ENCODE measurements around the genes SEC22C, KLHL40 and ANO10.

- PRO-cap, 7 experiments: no peak in any of the 7 experiments
- RAMPAGE, long total RNA, 2 experiments: no peak in any of the 2 experiments
These were observed 8.8 kb downstream of the VIPR1 start for GRCh38 chr3:42511232-42511633.

DNA sequence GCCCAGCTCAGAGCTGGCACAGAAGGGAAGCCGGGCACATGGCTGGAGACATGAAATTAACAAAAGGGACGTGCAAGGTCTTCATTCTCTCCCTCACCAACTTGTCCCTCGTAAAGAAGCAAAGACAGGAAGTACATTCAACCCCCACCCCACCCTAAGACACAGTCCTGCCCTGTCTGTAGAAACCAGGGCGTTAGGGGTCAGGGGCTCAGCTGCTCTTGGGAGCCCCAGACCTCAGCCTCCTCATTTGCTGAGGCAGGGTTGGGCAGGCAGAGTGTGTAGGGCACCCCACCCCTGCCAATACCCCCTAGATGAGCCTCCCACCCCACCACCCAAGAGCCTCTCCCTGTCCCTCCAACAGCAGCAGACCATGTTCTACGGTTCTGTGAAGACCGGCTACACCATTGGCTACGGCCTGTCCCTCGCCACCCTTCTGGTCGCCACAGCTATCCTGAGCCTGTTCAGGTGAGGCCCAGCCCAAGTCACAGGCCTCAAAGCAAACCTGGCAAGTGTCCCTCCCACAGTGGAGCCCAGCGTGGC, 24.7 kb downstream of the VIPR1 start:
- PRO-cap, 7 experiments: no peak in any of the 7 experiments
- RAMPAGE, long total RNA, 2 experiments: no peak in any of the 2 experiments

GRCh38 chr3:42536253-42537195, 34.1 kb downstream of the VIPR1 start:
- PRO-cap, 7 experiments: peak in 3 of 7 experiments; most common plus-strand start chr3:42536451 (in 3)
- RAMPAGE, long total RNA, 2 experiments: no peak in any of the 2 experiments

DNA sequence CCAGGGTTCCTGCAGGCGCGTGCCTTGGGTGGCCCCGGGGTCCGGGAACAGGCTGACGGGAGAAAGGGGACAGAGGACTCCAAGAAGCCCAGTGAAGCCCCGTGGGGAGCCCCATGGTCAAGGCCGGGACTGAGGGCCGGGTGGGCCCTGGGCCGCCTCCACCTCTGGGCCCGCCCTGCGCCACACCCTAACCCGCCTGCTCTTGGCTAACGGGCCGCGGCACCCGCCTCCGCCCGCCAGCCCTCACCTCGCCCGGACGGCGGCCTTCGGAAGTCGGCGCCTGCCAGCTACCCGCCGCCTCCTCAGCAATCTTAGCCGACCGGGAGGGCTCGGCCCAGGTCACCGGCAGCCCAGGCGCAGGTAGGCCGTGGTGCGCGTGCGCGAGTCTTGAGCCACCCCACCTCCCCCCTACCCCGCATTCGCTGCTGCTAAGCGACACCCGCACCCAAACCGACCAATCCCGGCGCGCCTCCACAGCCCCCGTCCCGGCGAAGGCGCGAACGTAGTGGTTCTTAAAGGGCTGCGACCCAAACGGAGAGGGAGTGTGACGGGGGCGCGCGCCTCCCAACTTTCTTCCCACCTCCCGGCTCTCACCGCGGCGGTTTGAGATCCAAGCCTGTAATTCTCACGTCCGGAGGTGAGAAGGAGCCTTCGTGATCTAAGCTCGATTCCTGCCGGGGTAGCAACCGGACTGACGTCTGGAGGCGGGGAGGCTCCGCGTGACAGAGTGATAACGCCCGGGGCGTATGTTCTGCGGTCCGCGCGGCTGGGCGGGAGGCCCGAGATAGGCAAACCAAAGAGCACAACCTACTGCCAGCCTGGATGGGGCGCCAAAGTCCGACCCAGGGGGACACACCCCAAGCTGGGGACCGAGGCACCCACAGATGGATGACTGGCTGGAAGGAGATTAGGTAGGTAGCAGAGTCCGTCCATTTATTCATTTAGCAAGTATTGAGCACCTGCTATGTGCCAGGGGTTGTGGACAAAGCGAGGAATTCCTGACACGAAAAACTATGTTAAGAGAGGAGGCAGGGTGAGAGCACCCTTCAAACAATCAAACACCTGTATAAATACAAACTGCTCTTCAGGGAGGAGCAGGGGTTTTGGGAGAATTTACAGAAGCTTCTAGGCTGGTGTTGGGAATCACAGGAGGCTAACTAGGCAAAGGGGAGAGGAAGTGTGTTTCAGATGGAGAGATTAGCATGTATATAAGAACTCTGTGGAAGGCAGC, at the start of gene SEC22C:
SEC22C (minus strand) TSS at position 369 of the 1,231 bp plus-strand sequence.
- PRO-cap, 7 experiments: peak in 7 of 7 experiments; most common plus-strand start position 530 of the sequence (in 7); most common minus-strand start position 389 of the sequence (in 4)
- RAMPAGE, long total RNA, 2 experiments: start-site peak on the plus strand in 2 of 2 experiments, centred at positions 500 to 508 of the sequence, 9 to 30 reads per replicate; start-site peak on the minus strand in 2 of 2 experiments, centred at position 342 of the sequence, 210 to 345 reads per replicate

DNA sequence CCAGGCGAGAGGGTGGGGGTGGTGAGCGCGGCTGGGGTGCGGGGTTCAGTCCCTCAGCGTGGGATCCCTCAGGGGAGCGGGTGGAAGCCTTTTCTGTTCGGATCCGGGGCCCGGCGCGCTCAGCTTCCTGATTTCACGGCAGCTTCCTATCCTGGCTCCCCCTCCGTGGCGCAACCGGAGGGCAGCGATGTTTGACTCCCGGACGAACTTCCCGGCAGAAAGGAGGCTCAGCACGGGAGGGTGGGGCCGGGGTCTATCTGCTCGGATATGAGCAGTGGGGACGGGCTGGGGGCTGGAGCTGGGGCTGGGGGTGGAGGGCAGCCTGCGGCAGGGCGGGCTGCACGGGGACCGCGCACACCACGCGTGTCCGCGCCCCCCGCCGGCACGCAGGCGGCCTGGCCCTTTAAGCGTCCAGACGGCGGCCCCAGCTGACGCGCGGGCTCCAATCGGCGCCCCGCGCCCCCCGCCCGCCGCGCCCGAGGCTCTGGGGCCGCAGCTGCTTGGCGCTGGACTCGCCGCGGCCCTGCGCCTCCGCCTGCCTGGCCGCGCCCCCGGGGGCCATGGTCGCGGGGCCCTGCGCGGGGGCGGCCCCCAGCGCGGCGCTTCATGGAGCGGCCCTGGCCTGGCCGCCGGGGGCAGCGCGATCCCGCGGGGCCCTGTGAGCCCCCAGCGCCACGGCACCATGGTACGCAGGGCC, 662 bp downstream of the ZBTB47 start:
- PRO-cap, 7 experiments: peak in 7 of 7 experiments; most common plus-strand start position 473 of the sequence (in 7); most common minus-strand start position 405 of the sequence (in 7)
- RAMPAGE, long total RNA, 2 experiments: no peak in any of the 2 experiments

GRCh38 chr3:42659317-42659980, 6.0 kb downstream of the ZBTB47 start:
- PRO-cap, 7 experiments: no peak in any of the 7 experiments
- RAMPAGE, long total RNA, 2 experiments: no peak in any of the 2 experiments

DNA sequence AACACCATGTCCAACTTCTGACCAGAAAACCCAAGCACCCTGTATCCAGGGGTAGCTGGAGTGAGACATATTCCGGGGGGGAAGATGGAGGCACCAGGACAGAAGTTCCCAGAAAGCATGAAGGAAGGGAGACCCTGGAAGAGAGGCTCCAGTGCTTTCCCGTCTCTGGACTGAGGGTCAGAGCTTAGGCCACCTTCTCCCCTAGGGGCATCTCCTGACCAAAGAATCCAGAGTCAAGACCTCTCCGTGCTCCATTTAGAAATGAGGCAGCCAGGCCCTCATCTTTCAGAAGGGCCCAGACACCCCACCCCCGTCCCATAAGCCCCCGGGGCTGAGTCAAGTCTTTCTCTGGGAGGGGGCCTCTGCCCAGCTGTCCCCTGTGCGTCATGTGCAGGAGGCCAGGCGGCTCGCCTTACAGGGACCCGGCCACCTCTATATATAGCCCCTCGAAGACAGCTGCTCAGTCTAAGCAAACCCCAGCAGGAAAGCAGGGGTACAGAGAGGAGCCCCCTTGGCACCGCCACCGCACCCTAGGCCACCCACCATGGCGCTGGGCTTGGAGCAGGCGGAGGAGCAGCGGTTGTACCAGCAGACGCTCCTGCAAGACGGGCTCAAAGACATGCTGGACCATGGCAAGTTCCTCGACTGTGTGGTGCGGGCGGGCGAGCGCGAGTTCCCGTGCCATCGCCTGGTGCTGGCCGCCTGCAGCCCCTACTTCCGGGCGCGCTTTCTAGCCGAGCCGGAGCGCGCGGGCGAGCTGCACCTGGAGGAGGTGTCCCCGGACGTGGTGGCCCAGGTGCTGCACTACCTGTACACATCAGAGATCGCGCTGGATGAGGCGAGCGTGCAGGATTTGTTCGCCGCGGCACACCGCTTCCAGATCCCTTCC, at the start of gene KLHL40:
KLHL40 (plus strand) TSS at position 463 of the 889 bp plus-strand sequence.
- PRO-cap, 7 experiments: no peak in any of the 7 experiments
- RAMPAGE, long total RNA, 2 experiments: no peak in any of the 2 experiments

DNA sequence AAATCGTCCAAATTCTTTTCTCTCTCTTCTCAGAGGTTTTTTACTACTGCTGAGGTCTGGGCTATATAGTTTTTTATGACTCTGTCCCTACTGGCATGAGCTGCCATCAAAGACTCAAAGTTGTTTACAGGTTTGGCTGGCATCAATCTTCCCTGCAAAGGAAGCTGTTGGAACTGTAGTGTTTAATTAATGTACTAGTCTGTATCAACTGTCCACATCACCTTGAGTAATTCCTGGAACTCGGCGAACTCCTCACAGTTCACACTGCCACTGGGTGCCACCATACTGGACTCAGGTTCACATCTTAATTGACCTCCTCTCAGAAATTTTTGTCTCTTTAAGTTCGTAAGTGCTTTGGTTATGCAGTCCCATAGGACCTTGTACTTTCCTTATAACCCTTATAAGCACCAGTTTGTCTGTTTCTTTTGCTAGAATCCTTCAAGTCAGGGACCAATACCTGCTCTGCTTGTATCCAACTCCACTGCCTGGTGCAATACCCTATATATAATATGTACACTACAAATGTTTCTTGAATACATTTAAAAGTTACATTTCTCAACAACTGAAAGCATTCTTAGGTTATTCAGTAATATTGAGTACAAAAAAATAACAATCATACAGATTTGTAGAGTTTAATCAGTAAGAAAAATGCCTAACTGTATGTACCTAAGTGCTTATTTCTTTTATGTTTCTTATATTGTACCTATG, 3.1 kb downstream of the HIGD1A start:
- PRO-cap, 7 experiments: no peak in any of the 7 experiments
- RAMPAGE, long total RNA, 2 experiments: no peak in any of the 2 experiments

DNA sequence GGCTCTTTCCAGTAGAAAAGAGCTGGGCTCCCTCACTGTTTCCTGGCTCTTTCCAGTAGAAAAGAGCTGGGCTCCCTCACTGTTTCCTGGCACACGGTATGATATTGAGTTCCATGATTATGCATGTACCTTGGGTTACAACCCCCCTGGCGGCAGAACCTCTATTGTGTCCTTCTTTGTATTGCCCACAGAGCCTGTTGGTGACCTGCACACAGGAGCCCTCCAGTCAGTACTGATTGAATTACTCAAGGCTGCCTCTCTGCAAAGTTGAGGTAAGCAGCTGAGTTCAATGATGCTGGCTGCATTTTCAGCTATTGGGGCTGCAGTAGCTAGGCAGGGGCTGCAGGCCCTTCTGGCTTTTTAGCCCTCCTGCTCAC, 10.2 kb downstream of the ACKR2 start:
- PRO-cap, 7 experiments: no peak in any of the 7 experiments
- RAMPAGE, long total RNA, 2 experiments: no peak in any of the 2 experiments

DNA sequence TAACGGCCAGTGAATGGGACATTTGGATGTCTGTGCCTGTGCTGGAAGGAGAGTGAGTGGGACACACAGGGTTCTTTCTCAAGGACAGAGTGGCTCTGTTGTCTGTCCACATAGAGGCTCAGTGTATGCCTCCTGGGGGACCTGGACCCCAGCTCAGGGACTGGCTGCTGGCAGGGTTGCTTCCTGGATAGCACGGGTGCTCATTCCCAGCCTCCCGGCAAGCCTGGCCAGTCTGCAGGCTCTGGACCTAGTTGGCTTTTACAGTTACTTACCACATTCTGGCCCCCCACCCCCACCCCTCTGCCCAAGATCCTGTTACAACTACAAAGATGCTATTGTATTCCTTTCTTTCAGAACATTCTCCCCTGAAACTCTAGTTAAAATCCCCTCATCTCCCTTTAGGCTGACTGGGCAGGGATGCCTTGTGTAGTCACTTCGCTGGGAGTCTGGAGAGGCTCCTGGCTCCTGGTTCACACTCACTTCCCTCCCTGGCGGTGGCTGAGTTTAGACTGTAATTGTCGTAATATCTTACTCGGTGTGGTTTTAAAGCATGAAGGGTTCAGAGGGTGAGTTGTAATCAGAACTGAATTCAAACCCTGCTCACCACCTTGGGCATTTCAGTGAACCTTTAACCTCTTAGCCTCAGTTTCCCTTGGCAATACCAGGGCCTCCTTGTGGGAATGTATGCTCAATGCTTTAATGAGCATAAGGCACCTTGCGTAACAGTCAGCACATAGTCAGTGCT, 12.8 kb downstream of the GASK1A start:
- PRO-cap, 7 experiments: no peak in any of the 7 experiments
- RAMPAGE, long total RNA, 2 experiments: no peak in any of the 2 experiments

DNA sequence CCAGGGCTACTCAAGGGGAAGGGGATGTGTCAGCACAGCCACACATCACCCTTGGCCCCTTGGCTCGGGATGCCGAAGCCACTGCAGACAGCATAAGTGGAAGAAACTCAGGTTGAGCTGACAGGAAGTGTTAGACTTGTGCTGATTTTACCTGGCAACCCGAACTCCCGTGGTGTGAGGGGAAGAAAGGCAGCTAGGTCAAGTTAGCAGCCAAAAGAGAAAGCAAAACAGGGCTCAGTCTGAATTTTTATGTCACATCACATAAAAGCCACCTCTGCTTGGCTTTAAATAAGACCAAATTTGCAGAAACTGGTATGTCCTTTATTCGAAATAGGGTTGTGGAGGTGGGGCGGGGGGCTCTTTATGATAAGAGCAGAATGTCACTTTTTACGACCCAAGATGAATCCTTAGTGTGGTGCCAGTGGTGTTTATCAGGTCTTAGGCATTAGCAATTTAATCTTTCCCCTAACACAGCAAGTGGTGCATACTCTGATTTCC, 57.0 kb upstream of the POMGNT2 start:
- PRO-cap, 7 experiments: no peak in any of the 7 experiments
- RAMPAGE, long total RNA, 2 experiments: no peak in any of the 2 experiments

GRCh38 chr3:43286703-43287523, 573 bp downstream of the SNRK start:
- PRO-cap, 7 experiments: peak in 3 of 7 experiments; most common plus-strand start chr3:43287199 (in 1); most common minus-strand start chr3:43287168 (in 2)
- RAMPAGE, long total RNA, 2 experiments: no peak in any of the 2 experiments

GRCh38 chr3:43287877-43288393, 1.6 kb downstream of the SNRK start:
- PRO-cap, 7 experiments: no peak in any of the 7 experiments
- RAMPAGE, long total RNA, 2 experiments: no peak in any of the 2 experiments

DNA sequence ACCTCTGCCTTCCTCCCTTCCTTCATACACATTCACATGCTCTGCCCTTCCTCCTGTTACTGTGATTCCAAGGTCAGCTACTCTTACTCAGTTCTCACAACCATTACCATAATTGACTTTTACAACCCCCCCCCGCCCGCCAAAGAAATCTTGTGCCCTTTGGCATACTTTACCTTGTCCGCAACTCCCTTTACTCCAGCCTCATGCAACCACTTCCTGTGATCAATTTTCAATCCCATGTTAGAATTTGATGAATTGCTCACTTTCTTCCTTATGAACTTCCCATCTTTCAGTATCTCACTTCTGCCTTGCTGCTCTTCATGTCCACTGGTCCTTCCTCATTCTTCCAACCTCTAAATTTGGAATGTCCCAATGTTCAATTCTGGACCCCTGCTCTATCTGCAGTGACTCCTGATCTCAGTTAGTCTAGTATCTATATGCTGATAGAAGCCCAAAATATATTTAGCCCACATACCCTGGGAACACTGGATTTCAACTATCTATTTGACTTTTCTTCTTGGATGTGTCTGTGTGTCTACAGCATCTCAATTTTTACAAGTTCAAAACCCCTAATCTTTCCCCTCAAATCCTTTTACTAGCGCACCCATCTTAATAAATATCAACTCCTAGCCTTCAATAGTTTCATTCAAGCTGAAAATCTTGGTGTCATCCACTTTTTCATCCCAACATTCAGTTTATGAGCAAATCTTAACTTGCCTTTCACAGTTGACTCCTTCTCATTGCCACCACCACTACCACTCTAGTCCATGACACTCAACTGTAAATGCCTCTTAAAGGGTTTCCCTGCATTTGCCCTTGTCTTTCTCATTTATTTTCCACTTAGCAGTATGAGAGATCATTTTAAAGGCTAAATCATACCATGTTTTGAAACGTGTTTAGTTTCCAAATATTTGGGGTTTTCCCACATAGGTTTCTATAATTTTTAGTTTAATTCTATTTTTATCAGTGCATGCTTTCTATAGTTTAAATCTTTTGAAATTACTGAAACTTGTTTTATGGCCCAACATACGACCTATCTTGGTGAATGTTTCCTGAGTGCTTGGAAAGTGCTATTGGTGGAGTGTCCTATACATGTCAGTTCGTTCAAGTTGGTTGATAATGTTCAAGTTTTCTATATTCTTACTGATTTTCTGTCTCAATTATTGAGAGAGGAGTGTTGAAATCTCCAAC, 65.5 kb downstream of the SNRK start:
- PRO-cap, 7 experiments: no peak in any of the 7 experiments
- RAMPAGE, long total RNA, 2 experiments: no peak in any of the 2 experiments

GRCh38 chr3:43417099-43417905, 131.0 kb downstream of the SNRK start:
- PRO-cap, 7 experiments: no peak in any of the 7 experiments
- RAMPAGE, long total RNA, 2 experiments: no peak in any of the 2 experiments

DNA sequence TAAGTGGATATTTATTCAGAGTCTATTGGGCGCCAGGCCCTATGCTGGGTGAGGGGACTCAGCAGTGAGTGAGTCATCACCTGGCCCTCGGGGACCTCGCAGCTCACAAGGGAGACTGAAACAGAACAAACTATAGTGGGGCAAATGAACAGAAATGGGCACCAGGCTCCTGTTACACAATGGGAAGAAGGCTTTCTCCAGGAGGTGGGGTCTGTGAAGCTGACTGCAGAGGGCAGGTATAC, 136.9 kb downstream of the SNRK start:
- PRO-cap, 7 experiments: no peak in any of the 7 experiments
- RAMPAGE, long total RNA, 2 experiments: no peak in any of the 2 experiments

DNA sequence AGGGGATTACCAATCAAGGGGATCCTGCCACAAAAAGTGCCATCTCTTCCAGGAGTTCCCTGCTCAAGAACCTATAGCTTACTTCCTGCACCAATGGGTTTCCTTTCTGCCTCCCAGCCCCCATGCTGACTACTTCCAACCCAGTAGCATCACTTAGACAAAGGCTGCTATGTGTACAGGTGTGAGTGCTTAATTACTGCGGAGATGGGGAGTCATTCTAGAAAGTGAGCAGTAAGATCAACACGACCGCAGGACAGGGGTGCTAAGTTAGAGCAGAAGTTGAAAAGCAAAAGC, 49.3 kb downstream of the ANO10 start:
- PRO-cap, 7 experiments: peak in 1 of 7 experiments; most common plus-strand start position 197 of the sequence (in 1)
- RAMPAGE, long total RNA, 2 experiments: no peak in any of the 2 experiments

GRCh38 chr3:43621495-43622767, at the start of gene ANO10:
TSS of gene ANO10 (minus strand) at chr3:43622011.
- PRO-cap, 7 experiments: peak in 7 of 7 experiments; most common plus-strand start chr3:43622365 (in 6); most common minus-strand start chr3:43621934 (in 5)
- RAMPAGE, long total RNA, 2 experiments: start-site peak on the minus strand in 2 of 2 experiments, at chr3:43621931-43622003 at its widest, 243 to 398 reads per replicate

- PRO-cap, 7 experiments: no peak in any of the 7 experiments
- RAMPAGE, long total RNA, 2 experiments: no peak in any of the 2 experiments
These were observed 192.5 kb downstream of the ABHD5 start for GRCh38 chr3:43883302-43883654.

- PRO-cap, 7 experiments: no peak in any of the 7 experiments
- RAMPAGE, long total RNA, 2 experiments: no peak in any of the 2 experiments
These were observed 203.9 kb downstream of the ABHD5 start for GRCh38 chr3:43894687-43894998.

Data from ovary (tissue), 7 donors.